Ureter (tissue), 1 donor: ENCODE data around the genes SELENOF and HS2ST1.

- PRO-cap = no peak
Observed at GRCh38 chr1:84758846-84759820, 68.9 kb upstream of the SSX2IP start.

GRCh38 chr1:84862605-84863179 is 30.3 kb downstream of the LPAR3 start:
- PRO-cap = no peak

GRCh38 chr1:84995529-84996159 is 1.3 kb downstream of the MCOLN2 start:
- PRO-cap = no peak

- PRO-cap = no peak
Observed at GRCh38 chr1:85142886-85143305, 57.9 kb downstream of the SYDE2 start.

DNA sequence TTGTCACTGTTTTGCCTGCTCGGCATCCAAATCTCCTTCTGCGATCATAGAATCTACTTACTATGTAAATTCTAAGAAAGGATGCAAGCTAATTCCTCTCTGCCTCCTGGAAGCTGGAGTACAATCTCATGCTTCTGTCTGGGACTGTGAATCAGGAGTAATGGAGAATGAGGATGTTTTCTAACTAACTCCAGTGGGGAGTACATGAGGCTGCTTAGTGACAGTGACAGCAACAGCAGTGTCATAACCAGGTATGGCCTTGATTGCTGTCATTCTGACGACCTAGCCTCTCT is 47.4 kb downstream of the SYDE2 start:
- PRO-cap = no peak

DNA sequence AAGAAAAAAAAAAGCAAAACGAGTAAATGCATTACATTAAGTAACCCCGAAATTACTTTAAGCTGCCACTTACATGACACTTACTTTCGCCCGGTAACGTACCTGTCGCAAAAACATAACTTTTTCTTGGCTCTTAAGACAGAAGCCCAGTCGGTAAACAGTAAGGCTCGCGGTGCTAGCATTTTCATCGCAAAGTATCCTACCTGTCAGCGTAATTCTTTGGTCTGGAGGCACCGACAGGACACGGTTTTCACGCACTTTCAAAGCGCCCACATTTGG is 828 bp downstream of the SYDE2 start:
- PRO-cap = no peak

- PRO-cap = no peak
Observed at GRCh38 chr1:85229557-85230081, 28.8 kb upstream of the SYDE2 start.

- PRO-cap = no peak
Observed at GRCh38 chr1:85278720-85279479, 2.5 kb upstream of the BCL10 start.

GRCh38 chr1:85404238-85404947 is 60.6 kb downstream of the DDAH1 start:
- PRO-cap = no peak

DNA sequence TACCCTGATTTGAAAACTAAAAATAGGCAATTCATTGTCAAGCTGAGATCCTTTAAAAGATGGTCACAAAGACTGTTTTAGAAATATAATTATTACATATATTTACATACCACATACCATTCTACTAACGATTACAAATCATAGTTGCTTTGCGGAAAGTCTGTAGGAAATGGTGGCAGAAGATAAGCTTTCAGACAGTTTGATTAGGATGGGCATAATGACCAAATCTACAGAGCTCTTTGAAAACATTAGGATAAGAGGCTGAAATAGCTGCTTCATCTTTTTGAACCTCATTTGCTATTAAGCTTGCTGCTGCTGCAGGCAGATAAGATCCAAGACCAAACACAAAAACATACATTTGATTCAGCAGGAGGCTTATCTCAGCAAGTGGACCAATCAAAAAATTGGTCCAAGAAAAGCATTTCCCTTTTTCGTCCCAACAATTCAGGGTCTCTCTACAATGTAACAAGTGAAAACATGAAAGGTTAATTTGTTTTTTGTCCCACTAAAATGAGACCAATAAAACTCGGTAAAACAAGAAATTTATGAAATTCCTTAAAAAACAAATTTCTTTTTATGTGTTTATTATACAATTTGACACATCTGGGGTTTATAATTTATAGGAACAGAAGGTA is 47.0 kb downstream of the DDAH1 start:
- PRO-cap = no peak

DNA sequence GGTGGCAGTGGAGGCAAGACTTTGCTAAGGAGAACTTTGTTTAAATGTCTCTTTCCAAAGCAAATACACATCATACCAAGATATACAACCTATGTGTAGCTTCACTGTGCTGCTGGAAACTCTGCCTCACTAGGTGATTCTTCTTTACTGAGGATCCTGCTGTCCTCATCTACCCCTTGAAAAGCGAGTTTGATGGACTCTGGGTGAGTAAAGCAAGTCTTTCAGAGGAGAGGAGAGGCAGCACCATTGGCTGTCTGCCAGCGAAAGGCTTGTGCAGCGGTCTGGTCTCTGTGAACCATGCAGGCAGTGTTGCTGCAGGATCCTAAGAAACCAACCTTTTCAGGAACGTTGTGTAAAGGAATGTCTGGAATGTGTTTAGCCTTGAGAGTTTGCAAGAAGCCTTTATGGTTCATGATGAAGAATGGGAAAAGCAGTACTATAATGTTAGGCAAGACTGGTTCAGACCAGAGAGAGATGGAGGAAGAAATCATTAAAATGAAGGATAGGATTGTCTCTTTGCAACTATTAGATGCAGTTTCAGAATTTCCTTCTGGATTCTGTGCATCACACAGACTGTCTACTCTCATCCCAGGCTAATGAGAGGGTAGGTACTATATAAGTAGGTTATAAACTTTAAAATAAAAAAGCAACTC is 53.4 kb upstream of the CCN1 start:
- PRO-cap = no peak

- PRO-cap = no peak
Observed at GRCh38 chr1:85575866-85576271, 4.7 kb upstream of the CCN1 start.

- PRO-cap = bidirectional peak, plus-strand start at chr1:85581435, minus-strand start at chr1:85581373
Observed at GRCh38 chr1:85581285-85582356, 1.1 kb downstream of the CCN1 start.

DNA sequence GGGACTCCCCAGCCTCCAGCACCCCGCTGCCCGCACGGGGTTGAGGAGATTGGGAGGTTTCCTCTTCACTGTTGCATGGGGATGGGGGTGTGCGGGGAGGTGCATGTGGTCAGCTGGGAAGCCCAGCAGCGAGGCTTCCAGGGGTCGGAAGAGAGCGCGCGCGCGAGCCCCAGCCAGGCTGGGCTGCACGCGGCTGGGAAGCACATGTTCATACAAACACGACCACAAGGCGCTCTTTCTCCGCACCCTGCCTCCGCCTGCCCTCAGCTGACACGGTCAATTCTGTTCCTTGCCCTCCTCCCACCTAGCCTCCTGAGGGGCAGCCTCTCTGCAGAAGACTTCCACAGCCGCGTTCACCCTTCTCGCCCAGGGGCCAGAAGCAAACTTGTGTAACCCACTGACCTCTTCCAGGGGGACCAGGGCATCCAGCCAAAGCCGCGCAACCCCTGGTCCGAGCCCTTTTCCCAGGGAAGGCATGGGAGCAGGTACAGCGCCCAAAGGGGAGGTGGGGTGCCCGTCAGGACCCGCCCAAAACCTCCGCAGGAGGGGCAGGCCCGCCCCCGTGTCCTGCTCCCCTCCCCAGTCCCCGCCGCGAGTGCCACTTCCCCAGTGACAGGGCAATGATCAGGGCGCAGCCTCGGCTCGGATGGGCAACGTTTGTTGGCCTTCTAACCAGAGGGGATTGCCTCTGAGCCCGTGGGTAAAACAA is 1.3 kb downstream of the COL24A1 start:
- PRO-cap = no peak

GRCh38 chr1:86377423-86378002 is 18.6 kb downstream of the ODF2L start:
- PRO-cap = no peak

- PRO-cap = no peak
Observed at GRCh38 chr1:86757236-86757739, 52.9 kb downstream of the SH3GLB1 start.

DNA sequence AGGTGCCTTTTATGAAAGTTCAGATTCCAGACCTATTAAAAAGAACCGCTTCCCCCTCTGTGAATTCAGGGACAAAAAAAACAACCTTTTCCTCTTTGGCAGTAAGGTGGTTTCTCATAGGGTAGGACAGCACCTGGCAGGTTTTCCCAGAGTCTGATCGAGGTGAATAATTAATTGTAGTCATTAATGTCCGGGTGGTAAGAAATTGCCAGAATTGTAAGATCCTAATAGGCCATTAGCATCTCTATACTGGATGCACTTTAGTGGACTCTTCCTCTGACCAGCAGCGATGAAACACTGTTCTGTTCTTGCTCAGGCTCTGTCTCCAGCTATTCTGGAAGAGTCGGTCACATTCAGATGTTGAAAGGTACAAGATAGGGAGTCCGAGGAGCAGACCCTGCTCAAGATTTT is 70.4 kb downstream of the SH3GLB1 start:
- PRO-cap = no peak

- PRO-cap = no peak
Observed at GRCh38 chr1:86852683-86853034, 61.3 kb downstream of the SELENOF start.

DNA sequence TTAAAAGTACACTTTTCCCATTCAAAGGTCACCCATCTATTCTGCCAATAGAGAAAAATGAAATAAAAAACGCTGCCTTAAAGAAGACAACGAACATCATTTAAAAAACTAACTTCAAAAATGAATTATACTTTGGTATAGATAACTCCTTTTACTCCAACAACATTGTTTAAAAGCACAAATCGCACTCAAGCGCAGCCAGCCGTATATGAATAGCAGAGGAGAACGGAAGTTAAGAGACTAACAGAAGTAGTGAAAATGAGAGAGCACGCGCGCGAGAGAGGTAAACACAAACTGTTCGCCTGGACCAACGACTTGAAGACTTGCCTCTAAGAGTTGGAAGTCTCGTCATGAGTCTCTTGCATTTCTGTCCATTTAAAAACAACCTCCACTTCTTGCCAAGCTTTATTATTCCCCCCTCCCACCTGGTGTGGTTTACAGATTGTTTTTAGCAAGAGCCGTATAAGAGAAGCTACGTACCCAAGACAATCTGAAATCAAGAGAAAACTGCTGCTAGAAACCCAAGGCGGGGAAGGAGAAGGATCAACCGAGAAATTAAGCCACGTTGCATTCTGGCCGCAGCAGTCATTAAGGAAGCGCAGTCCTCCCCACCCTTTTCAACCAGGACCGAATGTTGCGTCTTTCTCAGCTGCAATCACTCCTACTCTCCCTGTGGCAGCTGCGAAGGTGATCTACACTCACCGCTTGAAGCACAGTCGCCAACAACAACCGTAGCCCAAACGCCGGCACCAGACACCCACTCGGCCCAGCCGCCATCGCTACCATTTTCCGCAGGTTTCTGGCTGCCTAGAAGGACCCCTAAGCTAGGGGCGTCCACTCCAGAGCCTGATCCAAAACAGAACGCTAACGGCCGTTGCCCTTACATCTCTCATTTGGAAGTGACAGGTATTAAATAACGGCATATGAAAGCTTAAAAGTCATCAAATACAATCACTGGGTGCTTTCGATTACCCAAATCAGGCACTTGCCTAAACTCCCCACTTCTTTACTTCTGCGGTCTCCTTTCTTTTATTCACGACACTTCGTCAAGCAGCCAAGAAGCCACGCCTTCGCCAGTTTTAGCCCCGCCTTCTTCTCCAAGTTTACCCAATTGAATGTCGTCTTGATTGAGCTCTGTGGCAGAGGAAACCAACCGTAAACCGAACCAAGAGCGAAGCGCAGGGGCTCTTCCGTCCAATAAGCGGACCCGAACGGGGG is at the start of gene SELENOF:
Gene SELENOF, minus strand, starts transcription at position 801 of the 1,218 bp plus-strand sequence.
- PRO-cap = unidirectional peak, minus-strand start at position 801 of the sequence; bidirectional peak, plus-strand start outside the sequence, minus-strand start at position 1,003 of the sequence

GRCh38 chr1:86914544-86915015 is at the start of gene HS2ST1:
Gene HS2ST1, plus strand, starts transcription at chr1:86914635.
- PRO-cap = bidirectional peak, plus-strand start at chr1:86914674, minus-strand start at chr1:86914328